Mesenchymal stem cell of adipose (primary cell): ENCODE results near the genes PRORP and NKX2-1.

DNA sequence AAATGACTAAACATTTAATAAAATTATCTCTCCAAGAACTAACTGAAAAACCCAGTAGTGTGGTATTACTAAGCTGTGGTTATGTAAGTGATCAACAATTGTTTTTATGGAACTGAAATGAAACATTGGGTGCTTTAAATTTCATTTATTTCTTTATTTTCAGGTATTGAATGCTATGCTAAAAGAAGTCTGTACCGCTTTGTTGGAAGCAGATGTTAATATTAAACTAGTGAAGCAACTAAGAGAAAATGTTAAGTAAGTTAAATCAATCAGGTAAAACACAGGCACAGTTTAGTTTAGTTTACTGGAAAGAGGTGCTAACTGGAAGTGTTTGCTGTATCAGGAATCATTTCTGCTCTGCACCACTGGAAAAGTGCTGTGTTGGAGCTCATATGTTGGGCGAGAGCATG, 16.6 kb downstream of the SRP54 start:
- CAGE, long polyA plus RNA = no peak

DNA sequence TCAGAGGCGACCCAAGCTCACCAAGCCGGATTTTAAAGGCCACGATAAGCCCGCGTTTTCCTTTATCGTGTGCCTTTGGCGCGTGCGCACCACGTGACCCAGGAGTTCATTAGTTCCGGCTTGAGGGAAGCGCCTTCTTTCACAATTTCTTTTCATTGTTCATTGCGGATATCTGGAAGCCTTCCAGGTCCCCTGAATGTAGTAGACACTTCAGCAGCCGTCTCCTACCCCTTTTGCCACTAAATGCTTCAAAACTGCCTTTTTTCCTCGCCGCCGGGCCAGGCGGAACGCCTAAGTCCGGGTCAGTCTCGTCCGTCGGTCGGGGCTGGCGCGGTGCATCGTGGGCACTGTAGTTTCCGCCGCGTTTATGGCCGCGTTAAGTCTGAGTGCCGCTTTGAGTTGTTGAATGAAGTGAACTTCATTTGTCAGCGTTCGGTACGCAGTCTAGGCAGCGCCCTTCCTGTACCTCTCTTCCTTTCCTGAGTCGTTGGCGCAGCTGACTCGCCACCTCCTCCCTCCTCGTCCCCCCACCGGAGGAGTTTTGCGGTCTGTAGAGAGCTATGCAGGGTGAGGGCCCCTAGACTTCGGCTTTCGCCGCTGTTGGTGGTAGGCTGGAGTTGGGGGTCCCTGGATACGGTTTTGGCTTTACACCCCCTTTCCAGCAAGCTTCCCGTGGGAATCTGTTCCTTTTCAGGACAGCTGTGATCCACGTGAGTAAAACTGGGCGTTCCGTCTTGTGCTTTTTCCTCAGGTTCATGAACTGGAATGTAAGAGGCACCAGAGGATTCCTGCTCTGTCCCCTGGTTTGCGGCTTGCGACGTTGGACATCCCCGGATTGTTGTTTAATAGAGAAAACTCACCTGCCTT, at the start of gene PRORP:
TSS of gene PRORP (plus strand) at position 352 of the 867 bp plus-strand sequence.
- CAGE, long polyA plus RNA = no peak

- CAGE, long polyA plus RNA = no peak
Observed at GRCh38 chr14:35154067-35154410, 31.7 kb downstream of the PRORP start.

DNA sequence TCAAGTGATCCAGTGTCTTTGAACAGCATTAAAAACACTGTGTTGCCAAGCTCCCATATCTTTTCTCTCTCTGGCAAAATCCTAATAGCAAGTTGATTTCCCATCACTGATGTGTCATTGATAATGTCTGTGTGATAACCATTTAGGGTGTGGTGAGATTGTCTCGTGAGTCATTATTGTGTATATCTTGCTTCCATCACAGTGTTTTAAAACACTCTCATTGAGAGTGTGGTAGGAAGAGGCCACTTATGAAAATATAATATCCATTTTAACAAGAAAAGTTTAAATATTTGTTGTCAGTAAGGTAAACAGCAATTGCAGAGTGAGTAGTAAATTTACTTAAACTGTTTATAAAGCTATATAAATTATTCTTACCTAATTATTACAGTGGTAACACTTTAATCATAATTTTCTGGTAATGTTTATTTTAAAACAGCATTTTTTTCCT, 74.7 kb downstream of the PRORP start:
- CAGE, long polyA plus RNA = no peak

GRCh38 chr14:35336342-35337499, 44.5 kb downstream of the PSMA6 start:
- CAGE, long polyA plus RNA = no peak

- CAGE, long polyA plus RNA = no peak
Observed at GRCh38 chr14:35339760-35340220, 47.6 kb downstream of the PSMA6 start.

- CAGE, long polyA plus RNA = no peak
Observed at GRCh38 chr14:35384139-35384986, 20.2 kb downstream of the NFKBIA start.

- CAGE, long polyA plus RNA = no peak
Observed at GRCh38 chr14:35385372-35386174, 19.0 kb downstream of the NFKBIA start.

DNA sequence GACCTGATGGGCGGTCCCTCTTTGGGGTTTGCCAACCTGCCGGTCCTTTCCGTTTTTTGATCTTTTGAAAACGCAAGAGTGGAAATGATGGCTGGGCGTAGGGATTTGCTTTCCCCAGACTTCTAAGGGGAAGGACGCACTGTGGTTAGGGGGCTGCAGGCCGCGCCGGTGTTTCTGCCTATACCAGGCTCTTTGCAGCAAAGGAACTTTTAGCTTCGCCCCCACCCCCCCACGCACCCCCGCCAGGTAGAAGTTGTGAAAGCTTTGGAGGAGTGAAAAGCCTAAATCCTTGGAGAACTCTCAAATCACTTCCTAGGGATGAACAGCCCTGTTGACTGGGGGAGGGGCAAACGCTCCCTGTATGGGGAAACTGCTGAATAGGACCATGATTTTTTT, 585 bp upstream of the NFKBIA start:
- CAGE, long polyA plus RNA = no peak

GRCh38 chr14:36305771-36306339, 14.6 kb downstream of the MBIP start:
- CAGE, long polyA plus RNA = no peak

DNA sequence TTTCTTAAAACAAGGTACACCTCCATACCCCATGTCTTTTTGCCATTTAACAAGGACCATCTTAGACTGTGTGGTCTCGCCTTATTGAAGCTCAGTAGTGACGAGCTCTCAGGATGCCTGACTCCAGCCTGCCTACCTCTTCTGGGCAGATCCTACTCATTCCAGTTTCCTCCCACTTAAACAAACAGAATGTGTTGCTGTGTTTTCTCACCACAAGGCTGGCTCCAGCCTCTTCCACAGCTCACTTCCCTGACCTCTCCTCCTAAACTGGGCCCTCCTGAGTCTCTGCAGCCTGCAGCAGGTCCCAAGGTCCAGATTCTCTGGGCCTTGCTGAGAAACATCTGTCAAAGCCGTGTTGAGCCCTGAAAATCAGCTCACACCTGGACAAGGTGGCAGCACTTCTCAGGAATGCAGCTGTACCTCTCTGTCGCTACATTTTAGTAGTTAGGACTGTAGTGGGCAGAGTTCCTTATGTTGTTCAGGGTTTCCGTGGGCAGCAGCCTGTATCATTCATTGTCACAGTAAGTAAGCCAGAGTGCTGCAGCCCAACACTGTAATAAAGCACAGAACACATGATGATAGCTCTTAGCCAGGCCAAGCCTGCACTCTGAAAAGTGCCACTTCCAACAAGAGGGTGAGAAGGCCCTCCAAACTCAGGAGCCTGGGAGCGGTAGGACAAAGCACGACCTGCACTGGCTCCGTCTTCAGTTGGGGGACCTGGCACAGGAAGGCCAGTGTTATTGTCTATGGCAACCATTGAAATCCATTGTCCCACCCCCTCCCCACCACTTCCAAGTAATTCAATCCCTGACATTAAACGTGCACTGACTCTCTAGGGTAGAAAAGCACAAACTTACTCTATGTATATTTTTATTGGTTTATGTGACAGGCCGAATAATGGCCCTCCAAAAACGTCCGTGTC, 68.5 kb downstream of the NKX2-1 start:
- CAGE, long polyA plus RNA = no peak

- CAGE, long polyA plus RNA = no peak
Observed at GRCh38 chr14:36505214-36505842, 14.7 kb downstream of the NKX2-1 start.

GRCh38 chr14:36508877-36509704, 10.9 kb downstream of the NKX2-1 start:
- CAGE, long polyA plus RNA = no peak

- CAGE, long polyA plus RNA = no peak
Observed at GRCh38 chr14:36513440-36514428, 6.3 kb downstream of the NKX2-1 start.

DNA sequence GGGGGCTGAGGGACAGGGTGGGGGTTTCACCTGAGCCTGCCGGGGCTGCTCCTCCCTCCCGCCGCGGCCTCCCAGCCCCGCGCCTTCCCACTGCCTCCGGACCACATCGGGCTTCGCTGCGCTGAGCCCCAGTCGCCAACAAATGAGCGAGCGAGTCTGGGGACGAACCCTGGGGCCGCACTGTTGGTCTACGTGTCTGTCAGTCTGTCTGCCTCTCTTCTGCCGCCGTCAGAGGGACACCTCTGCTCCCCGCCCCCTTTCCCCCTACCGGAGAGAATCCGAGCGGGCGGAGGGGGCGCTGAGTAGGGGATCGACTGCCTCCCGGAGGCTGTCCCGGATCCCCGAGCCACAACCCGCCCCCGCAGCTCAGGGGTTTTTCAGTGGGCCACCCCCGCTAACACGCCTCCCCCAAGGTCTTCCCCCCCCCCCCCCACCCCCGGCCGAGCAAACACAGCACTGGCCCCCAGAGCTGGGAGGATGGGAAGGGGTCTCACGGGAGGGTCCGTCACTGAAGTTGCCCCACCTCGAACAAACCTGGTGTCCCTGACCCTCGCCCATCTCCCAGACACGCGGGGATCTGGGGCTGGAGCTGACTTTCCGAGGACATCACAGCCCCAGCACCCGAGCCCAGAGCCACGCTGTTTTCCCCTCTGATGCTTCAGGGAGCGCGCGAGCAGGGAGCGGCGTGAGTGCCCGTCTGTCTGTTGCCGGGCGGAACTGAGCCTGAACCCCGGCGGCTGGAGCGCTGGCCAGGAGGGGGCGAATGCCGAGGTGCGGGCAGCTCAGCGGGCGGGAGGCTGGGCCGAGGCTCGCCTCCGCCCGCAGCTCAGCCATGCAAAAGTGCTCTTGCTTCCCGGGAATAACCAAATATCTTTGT, at the start of gene NKX2-1:
TSS of gene NKX2-1 (minus strand) at position 210 of the 877 bp plus-strand sequence.
- CAGE, long polyA plus RNA = no peak

GRCh38 chr14:36647515-36648476, 13.9 kb upstream of the PAX9 start:
- CAGE, long polyA plus RNA = no peak

- CAGE, long polyA plus RNA = no peak
Observed at GRCh38 chr14:36655752-36656608, 5.7 kb upstream of the PAX9 start.

GRCh38 chr14:37027037-37027621, 145.3 kb downstream of the SLC25A21 start:
- CAGE, long polyA plus RNA = no peak

- CAGE, long polyA plus RNA = no peak
Observed at GRCh38 chr14:39097074-39097607, 5.9 kb downstream of the SEC23A start.

- CAGE, long polyA plus RNA = no peak
Observed at GRCh38 chr14:39386617-39387064, 45.6 kb downstream of the FBXO33 start.